PC-3 (cell line): ENCODE measurements around the genes PDE10A and TBXT.

DNA sequence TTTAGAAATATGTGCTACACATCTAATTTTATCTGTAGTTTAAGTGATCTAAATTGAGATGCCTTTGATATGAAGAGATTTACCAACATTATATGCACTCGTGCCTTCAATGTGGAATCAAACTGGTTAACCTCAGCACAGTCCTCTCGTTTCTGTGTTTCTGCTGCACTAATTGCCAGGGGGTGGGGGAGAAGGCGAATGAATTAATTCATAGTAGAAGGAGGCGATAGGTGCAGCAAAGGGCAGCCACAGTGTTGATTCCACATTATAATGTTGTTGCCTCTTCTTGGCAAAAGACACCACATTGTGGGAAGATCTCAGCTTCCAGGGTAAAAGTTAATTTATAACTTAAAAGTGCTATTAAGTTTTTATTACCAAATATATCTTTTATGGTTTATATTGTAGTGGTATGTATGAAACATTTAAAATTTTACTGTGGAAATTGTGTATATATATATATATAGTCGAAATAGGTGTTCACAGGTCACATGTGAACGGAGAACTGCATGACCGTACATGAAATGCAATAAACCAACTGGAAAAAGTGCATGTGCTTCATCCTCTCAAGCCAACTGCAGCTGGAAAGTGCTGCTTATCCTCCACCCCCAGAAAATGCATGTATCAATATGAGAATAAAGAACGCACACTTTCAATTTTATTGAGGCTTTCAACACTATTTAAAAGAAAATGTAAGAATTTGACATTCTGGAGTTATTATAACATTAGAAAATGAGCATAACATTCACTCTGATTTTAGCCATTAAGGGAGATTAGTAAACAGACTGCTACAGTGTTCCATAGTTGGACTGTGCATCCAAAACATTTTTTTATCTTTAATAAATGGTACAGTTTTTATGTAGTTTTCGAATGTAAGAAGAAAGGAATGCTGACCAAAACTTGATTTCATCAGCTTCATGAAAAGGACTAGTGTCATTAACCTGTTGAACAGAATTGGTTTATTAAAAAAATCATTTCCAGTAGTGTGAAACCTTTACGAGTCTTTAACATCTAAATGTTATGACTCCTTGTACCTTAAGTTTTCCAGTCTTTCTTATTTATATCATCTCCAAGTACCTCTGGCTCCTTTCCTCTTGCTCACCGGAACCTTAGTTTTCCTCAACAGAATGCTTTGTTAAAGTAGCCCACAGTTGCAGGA lies 162.0 kb downstream of the QKI start:
- RAMPAGE, long total RNA = no peak

GRCh38 chr6:163578366-163579451 lies 164.2 kb downstream of the QKI start:
- RAMPAGE, long total RNA = no peak

GRCh38 chr6:163579466-163580522 lies 165.3 kb downstream of the QKI start:
- RAMPAGE, long total RNA = no peak

GRCh38 chr6:163777016-163777465 lies 362.5 kb downstream of the QKI start:
- RAMPAGE, long total RNA = no peak

- RAMPAGE, long total RNA = no peak
Observed at GRCh38 chr6:164084975-164086329, 670.9 kb downstream of the QKI start.

DNA sequence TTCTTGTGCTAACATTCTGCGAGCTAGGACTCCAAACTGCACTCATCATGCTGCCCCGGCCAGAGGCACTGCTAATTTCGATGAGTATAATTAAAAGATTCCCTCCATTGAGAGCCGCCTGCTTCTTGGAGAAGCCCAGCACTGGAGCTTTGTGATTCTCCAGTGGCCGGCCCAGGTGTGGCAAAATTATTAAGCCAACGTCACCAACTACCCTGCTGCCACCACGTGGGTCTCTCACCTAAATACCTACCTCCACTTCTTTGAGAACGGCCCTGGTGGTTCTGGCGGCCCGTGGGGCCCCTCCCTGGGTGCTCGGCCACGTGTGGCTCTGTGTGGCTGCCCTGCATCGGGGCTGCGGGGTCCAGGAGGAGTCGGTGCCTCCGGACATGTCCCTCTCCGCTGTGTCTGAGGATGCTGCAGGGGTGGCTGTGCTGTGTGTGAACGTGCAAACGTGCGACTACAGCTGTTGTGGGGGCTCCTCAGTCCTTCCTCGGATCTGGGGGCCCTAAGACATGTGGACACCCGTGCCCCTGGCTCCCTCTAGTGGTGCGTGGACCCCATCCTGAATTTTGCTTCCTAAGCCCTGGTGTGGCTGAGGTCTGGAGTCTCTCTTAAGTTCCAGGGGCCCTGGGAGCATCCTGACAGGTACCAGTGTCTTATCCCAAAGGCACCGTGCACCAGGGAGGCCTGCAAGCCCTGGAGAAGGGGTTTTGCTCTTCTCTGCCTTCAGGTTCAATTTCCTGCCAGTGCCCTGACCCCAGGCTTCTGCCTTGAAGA lies 691.8 kb downstream of the QKI start:
- RAMPAGE, long total RNA = no peak

DNA sequence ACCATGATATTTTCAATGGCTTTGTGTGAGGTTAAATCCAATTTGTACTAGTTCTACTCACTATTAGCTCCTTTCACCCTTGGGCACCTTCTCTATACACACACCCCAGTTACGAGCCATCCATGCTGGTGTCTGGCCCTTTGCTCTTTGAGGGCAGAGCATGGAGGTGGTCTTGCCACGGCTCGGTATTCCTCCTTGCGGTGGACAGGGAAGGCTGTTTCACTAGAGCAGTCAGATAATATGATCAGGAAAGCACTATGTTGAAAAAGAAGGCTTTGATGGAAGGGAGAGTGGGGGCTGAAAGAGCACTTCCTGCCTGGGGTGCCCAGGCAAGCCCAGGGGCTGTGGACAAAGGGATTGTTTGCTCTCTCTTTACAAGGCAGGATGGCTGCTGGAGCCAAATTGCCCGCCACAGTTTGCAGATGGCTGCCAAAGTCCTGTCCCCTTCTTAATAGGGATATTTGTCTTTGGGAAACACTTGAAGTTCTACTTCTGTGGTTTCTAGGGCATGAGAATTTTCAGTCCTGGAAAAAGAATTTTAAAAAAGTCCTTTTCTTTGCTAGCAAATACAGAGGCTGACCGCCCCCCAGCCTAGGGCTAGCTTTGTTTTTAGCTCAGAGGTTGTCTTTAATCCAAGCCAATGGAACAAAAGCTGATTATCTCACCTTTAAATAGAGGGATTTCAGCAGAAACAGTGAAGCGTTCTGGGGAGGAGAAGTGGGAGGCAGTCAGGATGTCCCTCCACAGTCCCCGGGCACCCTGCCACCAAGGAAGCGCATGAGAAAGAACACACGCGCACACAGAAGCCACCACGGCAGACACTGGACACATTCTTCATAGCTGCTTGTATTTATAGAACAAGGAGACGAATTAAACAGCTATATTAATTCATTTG lies 736.6 kb downstream of the QKI start:
- RAMPAGE, long total RNA = no peak

DNA sequence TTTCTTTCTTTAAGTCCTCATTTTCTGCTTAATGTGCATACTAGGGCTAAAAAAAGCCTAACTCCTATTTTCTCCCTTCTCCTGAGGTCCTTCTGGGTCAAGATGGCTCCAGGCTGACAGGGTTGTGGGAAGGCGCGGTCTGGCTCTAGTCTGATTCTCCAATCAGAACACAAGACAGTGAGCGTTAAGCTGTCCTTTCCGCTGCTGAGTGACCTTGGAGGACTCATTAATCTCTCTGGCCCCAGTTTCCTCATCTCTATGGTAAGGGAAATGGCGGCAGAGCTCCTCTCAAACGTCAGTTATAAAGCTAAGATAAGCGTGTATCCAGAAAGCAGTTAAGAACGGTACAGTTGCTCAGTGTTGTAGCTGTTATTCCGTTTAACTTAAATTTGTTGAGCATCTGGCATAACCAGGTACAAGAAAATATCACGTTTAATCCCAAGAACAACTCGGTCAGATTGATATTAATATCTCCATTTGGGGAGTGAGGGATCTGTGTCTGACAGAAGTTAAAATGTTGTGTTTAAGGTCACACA lies 379.7 kb downstream of the C6orf118 start:
- RAMPAGE, long total RNA = no peak

- RAMPAGE, long total RNA = no peak
Observed at GRCh38 chr6:165409428-165409854, 100.0 kb upstream of the C6orf118 start.

DNA sequence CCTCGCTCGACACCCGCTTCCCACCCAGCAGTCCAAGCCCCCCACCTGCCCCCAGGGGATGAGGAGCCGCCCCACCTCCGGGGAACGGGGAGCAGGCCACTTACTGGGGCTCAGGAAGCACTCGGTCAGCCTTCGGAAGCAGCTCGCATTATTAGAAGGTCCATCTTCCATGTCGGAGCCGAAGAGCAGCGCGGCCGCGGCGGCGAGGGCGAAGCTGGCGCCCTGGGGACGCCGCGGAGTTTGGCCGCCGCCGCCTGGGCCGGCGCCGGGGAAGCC lies 1.3 kb downstream of the PDE10A start:
- RAMPAGE, long total RNA = no peak

DNA sequence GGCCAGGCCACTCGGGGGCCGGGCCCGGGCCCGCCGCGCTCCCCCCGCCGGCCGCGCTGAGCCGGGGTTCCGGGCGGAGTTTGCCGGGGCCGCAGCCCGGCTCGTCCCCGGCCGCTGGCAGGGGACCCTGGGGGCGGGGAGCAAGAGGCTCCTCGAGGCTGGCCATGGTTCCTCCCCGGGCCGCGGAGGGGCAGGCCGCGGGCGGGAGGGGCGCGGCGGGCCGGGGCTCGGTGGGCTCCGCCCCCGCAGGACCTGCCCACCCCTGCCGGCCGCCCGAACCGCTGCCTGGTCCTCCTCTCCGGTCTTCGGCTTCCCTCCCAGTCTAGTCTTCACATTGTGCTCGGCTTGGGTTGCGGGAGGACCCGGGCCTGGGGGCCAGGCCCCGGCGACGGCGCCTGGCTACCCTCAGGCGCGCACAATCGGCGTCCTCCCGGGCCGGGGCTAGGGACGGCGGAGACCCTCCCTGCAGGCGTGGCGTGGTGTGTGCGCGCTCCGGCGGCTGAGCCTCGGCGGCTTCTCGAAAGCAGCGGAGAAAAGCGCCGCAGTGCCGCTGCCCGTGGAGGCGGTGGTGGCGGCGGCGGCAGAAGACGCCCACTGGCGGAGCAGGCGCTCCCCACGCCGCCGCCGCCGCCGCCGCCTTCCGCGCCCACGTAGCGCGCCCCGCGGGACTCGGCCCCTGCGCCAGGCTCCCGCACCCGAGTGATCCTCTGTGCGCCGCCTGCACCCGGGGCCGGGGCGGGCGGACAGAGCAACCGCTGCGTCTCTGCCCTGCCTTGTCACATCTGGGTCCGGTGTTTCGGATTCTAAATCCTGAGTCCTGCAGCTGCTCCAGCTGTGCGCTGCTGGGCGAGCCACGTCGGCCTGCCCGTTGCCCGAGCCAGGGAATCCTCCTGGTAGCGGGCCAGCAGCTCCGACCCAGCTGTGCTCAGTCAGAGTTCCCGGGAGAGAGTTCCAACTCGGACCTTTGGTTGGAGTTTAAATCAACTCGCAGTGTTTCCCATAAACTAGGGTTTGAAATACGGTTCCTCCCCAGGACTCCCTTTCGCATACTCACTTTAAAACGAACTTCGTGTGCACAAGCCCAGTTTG lies at the start of gene PDE10A:
TSS of gene PDE10A (minus strand) at position 596 of the 1,089 bp plus-strand sequence.
- RAMPAGE, long total RNA = no peak

GRCh38 chr6:166167632-166168950 lies at the start of gene TBXT:
Gene TBXT (minus strand): TSS chr6:166167851.
- RAMPAGE, long total RNA = no peak

DNA sequence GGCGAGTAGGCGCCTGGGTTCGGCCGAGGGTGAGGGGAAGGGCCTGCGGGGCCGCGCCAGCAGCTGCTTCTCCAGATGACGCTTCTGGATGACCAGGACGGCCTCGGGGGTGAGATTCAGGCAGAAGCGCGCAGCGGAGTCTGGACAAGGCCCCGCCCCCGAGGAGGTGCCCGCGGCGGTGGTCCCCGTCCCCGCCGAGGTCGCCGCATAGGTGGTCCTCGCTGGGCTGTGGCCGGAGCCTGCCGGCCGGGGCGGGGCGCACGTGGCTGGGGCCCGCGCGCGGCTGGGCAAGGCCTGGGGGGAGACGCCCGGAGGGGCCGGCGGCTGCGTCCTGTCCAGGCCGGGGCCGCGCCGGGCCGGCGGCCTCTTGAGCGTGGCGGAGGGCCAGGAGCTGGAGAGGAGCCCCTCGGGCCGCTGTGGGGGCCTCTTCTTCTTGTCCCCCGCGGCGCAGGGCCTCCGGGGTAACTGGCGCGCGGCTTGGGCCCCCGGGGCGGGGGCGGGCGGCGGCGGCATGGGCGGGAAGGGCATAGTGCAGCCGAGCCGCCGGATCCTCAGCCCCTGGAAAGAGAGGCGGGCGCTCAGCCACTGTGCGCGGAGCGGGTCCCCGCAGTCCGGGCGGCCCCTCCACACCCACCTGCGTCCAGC lies 455 bp downstream of the PRR18 start:
- RAMPAGE, long total RNA = no peak

GRCh38 chr6:166387814-166388488 lies 5.2 kb upstream of the MPC1 start:
- RAMPAGE, long total RNA = no peak

DNA sequence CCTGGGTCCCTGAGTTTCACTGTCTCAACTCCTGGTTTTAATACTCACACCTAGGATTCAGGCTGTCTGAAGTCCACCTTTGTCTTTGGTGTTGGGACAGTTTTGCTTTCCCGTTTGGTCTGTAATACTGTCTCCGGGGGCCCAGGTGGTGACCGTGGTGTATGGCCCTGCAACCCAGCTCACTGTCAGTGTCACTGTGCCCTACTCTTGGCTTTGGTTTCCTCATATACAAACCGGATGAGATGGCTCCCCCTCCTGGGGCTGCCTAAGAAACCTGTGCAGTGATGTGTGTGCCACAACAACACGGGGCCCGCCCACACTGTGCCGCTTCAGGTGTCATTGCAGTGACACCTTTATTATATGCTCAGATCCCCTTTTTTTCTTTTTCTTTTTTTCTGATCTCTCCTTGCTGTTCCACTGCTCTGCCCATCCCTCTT lies 74.0 kb downstream of the RAMACL start:
- RAMPAGE, long total RNA = no peak

DNA sequence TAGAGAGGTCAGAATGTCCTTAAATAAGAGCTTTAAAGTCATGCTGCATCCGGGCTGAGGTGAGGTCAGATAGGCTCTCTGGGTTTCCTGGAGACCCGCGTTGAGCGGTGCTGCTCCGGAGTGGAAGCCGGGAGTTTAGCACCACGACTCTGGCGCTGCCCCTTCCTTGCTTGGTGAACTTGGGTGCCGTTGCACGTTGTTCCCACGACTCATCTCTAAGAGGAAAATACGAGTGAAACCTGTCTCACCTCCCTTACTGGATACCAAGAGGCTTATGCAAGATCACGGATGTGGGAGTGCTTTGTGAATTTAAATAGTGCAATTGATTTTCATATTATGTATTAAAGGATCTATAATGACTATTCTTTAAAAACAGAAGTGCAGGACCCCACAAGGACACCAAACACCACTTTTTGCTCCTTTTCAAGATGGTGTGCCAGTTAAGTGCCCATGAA lies 1.5 kb upstream of the RPS6KA2 start:
- RAMPAGE, long total RNA = no peak

GRCh38 chr6:166692801-166693320 lies 65.8 kb upstream of the RPS6KA2 start:
- RAMPAGE, long total RNA = no peak

- RAMPAGE, long total RNA = no peak
Observed at GRCh38 chr6:166931572-166932385, 24.6 kb downstream of the RNASET2 start.

DNA sequence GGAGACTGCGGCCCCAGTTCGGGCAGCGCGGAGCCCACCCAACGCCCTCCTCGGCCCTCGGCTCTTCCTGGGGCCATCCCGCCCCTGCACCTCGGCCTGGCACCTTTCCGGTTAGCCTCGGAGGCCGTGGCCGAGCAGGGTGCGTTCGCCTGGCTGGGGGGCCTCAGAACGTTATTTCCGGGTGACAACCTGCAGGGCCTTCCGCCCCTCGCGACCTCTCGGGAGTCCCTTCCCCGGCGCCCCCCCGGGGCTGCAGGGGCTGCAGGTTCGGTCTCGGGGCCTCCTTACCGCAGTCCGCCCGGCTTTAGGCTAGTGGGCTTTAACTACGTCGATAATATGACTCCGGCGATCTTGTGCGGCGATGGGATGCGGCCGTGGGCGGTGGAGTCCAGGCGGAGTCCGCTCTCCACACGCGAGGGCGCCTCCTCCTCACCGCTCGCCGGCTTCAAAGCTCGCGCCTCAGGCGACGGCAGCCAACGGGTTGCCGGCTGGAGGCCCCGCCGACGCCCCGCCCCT lies 509 bp upstream of the CEP43 start:
- RAMPAGE, long total RNA = no peak

DNA sequence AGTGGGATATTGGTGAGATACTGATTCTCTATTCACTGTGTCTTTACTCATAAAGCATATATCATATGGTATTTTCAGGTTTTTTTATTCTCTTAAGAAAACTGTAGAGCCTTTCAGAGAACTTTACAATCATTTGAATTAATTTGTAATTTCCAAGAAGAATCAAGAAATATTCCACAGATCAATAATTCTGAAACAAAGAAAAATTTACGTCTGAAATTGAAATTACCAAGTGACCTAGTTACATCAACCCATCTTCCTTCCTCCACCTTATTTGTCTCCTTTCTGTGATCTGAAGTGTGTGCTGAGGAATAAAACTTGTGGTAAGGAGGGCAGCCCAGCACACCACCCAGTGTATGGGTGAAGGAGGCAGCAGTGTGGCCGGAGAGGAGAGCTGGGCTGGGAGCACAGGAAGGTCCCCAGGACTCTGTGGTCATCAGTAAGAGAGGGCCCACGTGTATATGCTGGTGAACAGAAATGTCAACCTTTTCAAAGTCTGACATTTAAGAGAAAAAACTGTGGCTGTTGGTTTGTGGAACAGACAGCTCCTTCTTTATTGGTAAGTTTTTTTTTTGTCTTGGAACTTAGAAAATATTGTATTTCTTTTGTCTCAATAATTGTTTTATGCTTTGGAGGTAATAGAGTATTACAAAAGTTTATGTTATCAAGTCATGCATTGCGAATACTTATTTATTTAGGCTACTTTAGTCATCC lies 11.3 kb upstream of the CCR6 start:
- RAMPAGE, long total RNA = no peak